Measurements from ENCODE around the gene LAMTOR3.

GRCh38 chr4:99893809-99894865 lies at the start of gene LAMTOR3:
Gene LAMTOR3 (minus strand): TSS chr4:99894427.
- PRO-cap, result bidirectional peak, plus-strand start at chr4:99894620, minus-strand start at chr4:99894420

DNA sequence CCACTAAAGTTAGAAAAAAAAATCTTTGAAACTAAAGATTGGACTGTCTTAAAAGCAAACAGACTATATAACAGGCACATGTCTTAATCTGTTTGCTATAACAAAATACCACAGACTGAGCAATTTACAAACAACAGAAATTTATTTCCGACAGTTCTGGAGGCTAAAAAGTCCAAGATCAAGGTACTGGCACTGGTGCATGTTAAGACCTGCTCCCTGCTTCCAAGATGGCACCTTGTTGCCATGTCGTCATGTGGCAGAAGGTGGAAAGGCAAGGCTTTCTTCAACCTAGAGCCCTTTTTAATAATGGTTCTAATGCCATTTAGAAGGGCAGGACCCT lies 72.0 kb upstream of the H2AZ1 start:
- PRO-cap, result no peak

- PRO-cap, result no peak
These were observed 84.6 kb downstream of the PPP3CA start for GRCh38 chr4:101262668-101263250.

DNA sequence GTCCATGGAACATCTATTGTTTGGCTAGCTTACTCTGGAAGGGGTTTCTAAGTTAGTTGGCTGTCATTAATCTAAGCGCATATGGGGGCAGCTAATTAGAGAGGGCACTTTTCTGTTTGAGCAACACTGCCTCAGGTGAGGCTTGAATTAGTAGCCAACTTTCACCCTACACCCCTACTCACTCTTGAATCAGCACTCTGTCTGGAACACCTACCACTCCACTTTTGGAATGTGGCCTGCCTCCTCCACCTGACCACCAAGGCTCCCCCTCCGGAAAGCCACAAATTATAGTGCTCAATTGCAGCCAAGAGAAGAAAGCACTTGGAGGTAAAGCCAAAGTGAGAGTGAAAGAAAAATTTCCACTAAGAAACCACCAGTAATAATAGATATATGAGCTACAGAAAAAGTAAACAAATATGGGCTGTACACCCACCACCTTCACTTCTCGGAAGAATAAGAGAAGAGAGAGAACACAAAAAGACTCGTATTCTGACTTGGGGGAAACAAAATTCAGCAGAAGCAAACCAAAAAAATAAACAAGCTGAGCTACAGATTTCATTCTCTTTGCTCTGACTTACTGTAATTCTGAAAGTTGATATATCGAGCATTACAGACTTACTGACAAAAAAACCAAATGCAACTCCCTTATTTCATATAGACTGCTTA lies 41.1 kb downstream of the PPP3CA start:
- PRO-cap, result no peak

DNA sequence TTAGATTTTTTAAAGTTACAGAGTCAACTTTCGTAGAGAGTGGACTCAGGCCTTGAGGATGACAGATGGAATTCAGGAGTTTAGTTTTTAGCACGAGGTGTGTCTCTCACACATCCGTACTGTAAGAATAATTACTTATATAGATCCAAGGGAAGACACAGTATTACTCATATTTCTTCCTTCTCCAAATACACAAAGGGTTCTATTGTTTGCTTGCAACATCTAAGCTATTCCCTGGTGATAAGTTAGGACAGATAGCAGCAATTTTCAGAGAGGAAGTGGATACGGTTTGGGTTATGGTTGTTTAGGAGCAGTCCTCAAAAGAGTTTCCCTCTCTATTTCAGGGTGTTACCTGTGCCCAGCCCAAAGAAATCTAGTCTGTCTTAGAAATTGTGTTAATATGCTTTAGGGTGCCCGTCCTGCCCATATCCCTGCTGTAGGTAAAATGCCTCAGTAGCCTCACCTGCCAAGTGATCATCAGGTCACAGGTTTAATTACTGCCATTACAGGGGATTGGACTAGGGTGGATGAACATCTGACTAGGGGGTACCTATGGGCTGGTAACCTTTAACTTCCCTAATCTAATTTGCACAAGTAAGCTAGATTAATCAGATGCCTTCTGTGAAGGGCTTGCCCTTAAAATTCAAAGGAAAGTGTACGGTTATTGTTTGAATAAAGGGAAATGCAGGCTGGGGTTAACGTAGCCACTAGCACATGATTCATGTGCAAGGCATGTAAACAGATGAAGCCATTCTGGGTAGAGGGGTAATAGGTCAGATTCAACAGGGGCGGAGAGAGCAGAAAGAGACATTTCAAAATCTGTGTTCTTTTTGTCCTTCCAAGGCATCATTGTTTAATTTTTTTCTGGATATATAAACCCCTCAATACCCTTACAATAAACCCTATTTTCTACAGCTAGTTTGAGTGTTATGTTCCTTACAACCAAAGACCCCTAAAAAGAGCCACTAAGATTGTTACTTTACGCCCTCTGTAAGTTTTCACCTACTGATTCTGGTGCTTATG lies 8.8 kb upstream of the PPP3CA start:
- PRO-cap, result no peak

GRCh38 chr4:101699640-101700064 lies 90.9 kb upstream of the BANK1 start:
- PRO-cap, result no peak

DNA sequence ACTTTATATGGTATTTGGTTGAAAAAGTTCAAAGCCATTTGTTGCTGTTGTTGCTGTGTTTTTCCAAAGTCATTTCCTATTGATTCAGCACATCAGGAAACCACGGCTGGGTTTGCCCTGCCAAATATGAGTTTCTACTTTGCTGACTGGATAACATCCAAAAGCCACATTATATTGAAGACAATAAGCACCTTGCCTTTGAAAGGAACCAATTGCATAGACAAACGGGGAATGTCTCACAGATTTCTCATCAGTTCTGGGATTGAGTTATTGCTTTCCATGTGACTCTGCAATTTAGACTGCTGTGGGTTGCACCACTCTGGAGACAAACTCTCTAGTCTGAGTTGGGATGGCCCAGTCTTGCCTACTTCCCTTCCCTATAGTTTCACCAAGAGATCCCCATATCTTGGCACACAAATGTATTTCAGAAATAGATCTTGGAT lies 206.1 kb downstream of the SLC39A8 start:
- PRO-cap, result no peak

DNA sequence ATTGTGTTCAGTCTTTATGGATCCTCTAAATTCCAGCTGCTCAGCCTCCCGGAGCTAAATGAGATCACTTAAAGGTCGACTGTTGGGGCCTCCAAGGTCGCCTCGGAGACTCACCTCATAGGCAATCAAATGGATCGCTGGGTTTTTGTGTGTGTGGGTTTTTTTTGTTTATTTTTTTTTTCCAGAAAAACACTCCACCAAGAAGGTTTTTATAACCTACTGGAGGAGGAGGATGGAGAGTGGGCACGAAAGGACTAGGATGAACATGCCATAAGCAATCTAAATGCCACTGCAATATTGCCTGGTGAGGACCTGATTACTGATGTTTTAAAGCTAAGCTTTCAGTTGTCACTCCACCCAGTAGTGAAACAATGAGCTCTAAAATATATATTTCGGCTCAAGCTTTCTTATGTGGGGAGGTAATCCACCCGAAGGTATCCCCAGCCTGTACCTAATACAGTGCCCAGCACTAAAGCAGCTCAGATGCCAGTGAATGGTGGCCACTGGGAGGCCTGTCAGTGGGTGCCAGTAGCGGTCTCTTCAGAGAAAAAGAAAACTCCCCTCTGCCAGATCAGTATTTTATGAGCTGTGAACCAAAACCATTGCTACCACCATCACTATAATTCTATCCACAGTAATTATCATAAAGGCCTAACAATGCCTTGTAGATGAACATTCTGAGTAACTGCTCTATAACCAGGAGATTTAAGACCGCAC lies 983 bp upstream of the NFKB1 start:
- PRO-cap, result no peak

DNA sequence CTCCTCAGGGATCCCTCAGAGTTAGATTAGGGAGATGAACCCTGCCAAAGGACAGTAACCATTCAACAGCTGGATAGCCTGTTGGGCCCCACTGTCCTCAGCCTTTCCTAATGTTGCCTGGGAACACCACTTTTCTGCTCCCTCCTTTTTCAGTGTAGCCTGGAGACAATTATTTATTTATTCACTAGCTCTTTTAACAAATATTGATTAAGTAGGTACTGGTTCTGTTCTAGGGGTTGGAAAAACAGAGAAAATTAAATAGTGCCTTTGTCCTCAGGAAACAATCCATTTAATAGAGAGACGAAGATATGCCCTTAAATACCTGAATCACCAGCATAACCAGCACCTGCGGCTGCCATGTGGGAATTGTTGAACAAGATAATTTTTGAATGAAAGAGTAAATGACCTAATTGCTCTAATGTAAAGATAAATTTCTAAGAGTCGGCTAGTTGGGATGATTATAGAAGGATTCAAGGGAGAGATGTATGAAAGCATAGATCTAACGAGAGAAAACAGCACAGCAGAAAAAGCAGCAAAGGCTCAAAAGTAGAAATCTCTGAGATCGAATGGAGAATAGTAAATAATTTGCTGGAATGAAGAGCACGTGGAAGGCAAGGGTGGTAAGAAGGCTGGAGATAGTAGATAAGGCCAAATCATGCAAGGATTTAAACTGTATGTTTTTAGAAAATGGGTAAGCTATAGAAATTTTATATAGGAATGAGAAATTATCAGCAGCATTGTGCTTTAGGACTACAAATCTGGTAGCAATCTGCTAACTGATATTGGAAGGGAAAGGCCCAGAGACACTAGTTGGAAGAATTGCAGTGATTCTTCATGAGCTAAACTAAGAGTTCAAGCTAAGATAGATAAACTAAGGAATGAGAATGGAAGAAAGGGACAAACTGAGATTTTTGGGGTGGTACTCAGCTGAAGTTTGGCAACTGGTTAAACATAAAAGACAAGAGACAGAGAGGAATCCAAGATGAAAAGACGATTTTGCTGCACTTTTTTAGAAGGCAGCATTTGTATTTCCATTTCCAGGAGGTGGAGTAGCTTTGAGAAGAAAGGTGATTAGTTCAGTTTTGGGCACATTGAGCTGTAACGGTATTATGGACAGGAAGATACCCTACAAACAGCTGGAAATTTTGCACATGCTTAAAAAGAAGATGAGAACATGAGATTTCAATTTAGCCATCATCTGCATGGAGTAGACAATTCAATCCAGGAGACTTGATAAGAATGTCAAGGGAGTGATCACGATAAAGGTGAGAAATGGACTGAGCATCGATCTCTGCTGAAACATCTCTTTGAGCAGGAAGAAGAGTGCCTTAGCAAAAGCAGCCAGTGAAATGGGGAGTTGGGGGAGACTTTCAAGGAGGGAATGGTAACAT lies 54.5 kb downstream of the NFKB1 start:
- PRO-cap, result no peak

- PRO-cap, result no peak
These were observed 128.9 kb downstream of the MANBA start for GRCh38 chr4:102631600-102632460.

- PRO-cap, result no peak
These were observed 3.1 kb downstream of the MANBA start for GRCh38 chr4:102757398-102758427.

DNA sequence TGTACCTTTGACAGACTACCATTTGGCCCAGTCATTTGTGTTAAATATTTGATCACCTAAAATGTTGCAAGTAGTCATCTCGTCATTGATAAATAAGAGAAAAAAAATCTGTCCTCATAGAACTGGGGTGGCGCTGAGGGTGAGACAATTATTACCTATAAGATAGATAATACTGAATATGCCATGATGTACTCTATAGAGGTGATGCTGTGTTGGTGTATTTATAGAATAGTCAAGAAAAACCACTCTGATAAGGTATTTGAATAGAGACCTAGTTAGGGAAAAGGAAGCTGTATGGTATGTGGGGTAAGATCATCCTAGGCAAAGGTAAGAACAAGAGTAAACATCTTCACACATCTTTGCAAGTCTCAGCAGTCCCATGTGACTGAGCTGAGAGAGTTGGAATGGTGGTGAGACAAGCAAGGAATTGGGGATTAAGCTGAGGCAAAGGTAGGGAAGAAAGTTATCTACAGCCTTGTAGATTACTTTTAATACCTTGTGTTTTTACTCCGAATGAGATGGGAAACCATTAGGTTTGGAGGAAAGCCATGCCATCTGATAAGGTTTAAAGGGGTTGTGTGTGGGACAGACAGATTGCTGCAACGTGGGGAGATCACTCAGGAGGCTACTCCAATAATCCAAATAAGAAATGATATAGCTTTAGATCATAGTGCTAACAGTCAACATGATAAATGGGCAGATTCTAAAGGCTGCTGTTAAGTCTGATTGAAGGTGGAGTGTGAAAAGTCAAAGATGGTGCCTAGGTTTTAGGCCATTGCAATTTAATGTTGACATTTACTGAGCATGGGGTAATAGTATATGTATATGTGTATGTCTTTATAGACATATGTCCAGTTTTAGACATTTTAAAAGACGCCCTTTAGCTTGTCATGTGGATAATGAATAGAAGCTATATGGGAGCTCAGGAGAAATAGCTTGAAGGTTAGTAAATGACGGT lies 31.7 kb upstream of the MANBA start:
- PRO-cap, result no peak

- PRO-cap, result no peak
These were observed 31.1 kb downstream of the UBE2D3 start for GRCh38 chr4:102796087-102796757.

DNA sequence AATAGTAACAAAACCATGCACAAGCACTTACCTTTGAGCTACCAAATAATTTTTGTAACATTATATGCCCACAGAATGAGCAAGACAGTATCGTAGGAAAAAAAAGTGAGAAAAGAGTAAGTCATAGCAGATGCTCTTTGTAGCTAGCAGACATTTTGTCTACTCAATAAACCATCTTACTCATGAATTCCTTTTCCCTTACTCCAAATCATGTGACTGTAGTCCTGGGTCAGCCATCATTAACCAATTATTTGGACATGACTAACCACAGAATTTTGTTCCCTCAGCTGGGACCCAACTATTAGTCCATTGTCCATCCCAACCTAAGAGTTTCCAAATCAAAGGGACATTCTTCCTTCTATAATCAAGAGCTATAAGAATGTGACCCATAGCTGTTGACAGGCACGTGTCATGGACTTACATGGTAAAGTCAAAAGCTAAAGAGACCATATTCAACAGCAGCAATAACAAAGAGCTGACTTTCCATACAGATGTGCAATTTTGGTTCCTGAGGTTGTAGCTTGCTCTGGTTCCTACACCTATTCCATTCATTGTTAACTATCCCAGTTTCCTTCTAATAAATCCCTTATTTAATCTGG lies 11.3 kb downstream of the UBE2D3 start:
- PRO-cap, result no peak

DNA sequence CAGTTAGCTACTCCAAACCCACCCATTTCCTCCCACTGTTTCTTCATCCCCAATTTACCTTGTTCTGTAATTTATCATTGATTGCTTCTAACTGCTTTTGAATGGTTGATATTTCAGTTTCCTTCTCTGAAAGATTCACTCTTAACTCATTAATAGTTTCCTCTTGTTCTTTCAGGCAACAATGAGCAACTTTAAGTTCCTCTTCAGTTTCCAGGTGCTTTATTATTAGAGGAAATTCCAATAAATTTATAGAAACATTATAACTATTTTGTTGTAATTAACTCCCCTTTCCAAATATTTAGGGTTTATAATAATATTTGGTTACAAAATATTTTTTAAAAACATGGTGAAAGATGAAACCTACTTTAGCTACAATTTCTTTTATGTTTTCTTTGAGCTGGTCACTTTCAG lies 45.8 kb upstream of the BDH2 start:
- PRO-cap, result no peak

- PRO-cap, result no peak
These were observed 227.4 kb upstream of the CENPE start for GRCh38 chr4:103425355-103426053.

DNA sequence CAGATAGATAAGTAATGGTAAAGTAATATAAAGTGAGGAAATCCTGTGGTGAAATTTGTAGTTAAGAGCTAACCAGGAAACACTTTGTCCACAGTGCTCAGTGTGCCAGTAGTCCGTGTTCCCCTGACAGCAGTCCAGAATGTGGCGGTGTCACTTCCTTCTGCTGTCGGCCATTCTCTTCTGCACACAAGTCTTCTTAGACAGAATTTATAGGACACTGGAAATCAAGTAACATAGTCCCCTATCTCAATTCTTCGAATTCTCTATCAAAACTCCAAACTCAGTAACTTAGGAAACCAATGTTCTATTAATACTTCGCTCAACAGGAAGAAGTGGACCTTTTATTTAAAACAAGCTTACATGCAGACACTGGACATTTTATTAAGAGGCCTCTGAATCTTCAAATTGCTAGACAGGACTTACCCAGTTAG lies 5.8 kb upstream of the CXXC4 start:
- PRO-cap, result no peak

GRCh38 chr4:104728332-104728697 lies 233.6 kb upstream of the CXXC4 start:
- PRO-cap, result no peak

- PRO-cap, result no peak
These were observed 215.9 kb upstream of the TET2 start for GRCh38 chr4:104930691-104931196.

DNA sequence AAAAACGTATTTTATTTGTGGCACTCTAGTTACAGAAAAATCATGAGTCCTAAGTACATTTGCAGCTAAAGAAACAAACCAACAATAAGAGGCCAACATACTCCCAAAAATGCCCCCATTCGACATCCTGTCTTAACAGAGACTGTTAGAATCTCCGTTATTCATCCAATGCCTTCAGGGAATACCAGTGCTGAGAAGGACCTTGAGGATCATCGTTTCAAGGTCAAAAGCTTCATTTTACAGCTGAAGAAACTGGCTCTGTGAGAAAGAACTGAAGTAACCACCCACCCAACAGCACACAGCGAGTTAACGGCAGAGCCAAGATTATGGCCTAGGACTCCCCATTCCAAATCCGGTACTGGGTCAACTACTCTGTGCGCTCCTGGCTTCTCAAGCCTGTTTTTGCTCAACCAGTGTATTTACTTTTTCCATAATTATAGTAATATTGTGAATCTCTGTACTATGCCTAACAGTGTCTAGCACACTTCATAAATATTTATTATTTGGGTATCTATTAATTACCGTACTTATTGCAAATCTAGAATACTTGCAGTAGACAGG lies 1.9 kb downstream of the PPA2 start:
- PRO-cap, result no peak

Data from anterior vena cava (tissue), 1 donor.